Fallopian tube (tissue), 1 donor: ENCODE measurements around the gene TRNT1.

GRCh38 chr3:11581-12085 lies 184.9 kb upstream of the CHL1 start:
- PRO-cap: no peak

GRCh38 chr3:74498-75347 lies 121.8 kb upstream of the CHL1 start:
- PRO-cap: no peak

- PRO-cap: unidirectional peak, minus-strand start at chr3:278075
Observed at GRCh38 chr3:277824-278293, 81.3 kb downstream of the CHL1 start.

DNA sequence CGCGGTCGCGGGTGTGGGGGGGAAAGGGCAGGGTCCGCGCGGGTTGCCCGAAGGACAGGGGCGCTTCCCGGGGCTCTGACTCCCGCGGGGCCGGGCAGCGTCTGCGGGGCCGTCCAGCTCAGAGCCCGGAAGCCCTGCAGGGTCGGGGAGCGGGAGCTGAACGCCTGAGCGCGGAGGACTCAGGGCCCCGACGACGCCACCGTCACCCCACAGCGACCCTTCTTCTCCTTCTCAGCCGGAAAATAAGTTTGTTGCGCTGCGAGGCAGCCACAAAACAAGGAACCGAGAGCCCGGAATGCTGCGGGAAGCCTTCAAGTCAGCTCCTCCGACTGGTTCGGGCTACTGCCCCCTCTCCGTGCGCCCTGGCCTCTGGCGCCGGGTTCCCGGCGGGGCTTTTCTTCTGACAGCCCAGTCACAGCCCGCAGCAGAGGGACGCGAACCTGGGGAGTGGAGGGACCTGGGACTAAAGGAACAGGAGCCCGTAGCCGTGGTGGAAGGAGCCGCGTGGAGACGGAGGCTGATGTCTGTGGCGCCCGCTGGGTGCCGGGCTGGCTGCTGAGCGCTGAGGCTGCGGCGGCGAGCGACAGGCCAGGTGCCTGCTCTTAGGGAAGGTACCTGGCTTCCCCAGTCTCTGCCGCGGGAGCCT lies 496 bp downstream of the CNTN4 start:
- PRO-cap: no peak

DNA sequence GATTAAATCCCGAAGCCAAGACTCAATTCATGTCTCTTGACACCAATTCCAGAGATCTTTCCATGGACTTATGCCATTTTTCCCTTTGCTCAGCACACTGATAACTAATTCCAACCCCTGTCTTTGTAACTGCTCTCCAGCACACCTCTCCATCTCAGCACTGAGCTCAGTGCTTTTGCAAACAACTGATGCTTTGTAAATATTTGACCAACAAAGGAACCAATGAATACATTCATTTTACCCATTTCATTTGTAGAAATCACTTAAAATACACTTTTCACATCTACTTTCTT lies 249.0 kb downstream of the IL5RA start:
- PRO-cap: no peak

GRCh38 chr3:3038393-3039208 lies 71.6 kb downstream of the IL5RA start:
- PRO-cap: bidirectional peak, plus-strand start at chr3:3038885, minus-strand start at chr3:3038661

DNA sequence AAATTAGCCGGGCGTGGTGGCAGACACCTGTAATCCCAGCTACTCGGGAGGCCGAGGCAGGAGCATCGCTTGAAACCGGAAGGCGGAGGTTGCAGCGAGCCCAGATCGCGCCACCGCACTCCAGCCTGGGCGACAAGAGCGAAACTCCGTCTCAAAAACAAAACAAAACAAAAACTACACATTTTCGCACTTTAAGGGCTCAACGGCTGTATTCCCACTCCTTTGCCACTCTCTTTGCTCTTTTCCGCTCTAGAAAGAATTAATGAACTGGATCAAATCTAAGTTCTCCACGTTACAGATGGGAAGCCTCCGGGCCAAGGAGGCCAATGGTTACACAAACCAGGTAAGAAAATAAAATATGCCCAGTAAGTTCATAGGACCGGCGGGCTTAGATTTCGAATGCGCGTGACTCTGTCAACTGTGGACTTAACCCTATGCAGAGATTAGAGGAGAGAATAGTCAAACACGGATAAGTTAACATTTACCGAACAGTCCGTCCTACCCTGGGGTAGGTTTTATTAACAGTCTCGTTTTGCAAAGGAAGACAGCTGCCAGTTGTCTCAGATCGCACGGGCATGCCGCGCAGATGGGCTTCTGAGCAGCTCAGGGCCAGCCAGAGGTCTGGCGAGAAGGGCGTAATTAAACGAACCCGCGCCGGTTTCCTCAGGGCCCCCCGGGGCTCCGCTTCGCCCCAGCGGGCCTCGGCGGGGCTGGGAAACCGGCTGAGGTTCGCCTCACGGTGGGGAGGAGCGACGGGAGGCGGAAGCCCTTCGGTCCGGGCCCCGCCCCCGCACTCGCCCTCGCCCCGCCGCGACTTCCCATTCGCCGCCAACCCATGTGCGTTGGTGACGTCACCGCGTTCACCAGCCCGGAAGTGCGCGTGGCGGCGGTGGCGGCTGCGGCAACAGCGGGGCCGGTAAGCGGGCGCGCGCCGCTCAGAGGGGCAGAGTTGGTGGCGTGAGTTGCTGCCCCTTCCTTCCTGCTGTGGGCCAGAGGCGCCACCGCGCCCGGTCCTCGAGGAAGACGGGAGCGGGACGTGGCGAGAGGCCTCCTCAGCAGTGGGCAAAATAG lies at the start of gene TRNT1:
Gene TRNT1 (plus strand): TSS at position 866 of the 1,071 bp plus-strand sequence.
- PRO-cap: bidirectional peak, plus-strand start at position 866 of the sequence, minus-strand start at position 712 of the sequence

GRCh38 chr3:3801011-3801886 lies 2.0 kb downstream of the LRRN1 start:
- PRO-cap: no peak

DNA sequence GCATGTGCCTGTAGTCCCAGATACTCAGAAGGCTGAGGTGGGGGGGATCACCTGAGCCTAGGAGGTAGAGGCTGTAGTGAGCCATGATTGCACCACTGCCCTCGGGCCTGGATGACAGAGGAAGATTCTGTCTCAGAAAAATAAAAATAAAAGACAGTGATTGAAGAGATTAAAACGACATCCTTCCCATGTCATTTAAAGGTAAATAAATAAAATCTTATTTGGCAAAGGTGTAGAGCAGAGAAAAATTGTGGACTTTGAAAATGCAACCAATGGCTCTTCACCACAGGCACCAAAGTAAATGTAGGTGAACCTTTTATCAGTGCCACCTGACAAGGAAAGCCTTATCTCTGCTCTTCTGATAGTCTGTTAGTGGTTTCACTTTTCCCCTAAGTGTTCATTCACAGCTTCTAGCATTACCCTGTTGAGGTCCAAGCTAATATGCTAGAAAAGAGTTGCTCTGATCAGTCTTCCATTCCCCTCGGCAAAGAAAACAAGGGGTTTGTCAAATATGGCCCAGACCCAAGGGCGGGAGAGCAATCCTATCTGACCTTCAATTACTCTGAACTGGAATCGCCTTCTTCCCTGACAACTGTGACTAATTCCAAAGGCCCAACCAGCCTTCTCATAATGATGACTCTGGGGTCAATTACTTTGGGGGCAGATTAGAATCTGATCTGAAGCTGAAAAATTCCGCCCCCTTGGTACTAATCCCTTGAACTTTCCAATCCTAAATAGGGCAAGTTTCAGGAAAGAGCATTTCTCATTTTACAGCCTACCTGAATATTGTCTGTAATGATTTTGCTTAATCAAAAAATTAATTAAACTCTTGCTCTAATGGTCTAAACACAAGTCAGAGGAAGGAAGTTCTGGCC lies 52.3 kb downstream of the SETMAR start:
- PRO-cap: no peak

DNA sequence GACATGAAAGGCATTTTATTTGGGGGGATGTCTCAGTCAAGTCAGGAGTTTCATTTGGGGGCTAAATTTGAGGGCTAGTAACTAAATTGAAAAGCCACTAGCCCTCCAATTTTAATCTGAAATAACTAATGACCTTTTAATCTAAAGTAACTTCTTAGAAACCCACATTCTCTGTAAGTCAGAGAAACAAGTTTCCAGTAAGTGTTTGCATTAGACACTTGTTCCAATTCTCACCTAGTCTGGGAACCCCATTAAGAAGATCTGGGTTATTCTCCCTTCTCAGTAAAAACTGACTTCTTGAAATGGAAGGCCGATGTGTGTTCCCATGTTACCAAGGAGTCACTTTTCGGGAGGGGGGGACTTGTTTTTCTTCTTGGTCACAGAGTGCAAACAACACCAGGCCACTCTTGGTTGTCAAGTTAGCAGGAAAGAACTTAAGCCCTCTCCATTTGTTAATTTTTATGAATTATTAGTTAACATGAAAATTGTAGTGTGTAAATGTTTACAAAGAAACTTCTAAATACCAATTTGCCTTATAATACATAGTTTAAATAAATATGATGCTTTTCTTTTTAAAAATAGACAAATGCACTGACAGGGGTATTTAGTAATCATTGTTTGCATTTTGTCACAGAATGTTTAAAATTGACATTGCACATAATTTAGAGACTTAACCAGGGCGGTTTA lies 55.6 kb downstream of the ITPR1 start:
- PRO-cap: bidirectional peak, plus-strand start at position 399 of the sequence, minus-strand start at position 291 of the sequence

GRCh38 chr3:4583331-4583884 lies 90.3 kb downstream of the ITPR1 start:
- PRO-cap: bidirectional peak, plus-strand start at chr3:4583732, minus-strand start at chr3:4583502

DNA sequence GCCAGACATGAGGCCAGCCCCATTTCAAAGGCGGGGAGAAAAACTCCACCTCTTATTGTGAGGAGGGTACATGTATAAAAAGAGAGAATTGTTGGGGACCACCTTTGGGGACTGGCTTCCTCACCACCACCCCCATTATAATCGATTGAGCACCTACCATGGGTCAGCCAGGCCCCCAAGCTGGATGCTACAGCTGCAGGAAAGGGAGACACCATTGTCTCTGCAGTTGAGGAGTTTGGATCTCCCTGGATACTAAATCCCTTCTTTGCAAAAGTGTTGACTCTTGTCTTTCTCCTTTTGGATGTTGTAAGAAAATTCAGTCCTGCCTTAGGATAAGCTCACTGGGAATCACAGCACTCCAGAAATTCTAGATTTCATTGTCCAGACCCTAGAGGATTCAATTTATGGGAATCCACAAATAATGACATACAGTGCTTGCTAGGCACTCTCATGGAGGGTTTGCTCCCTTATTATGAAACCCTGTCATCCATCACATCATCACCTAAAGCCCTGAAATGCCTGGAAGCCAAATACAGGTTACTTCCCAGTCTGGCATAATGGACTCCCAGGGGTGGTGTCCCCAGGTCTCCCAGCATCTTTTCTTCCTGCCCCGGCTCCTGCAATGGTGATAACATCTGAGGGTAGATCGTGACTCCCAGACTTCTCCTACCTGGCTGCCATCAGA lies 239.0 kb upstream of the BHLHE40 start:
- PRO-cap: no peak

GRCh38 chr3:4849969-4851380 lies 128.8 kb upstream of the BHLHE40 start:
- PRO-cap: no peak

- PRO-cap: no peak
Observed at GRCh38 chr3:5023051-5023957, 44.1 kb downstream of the BHLHE40 start.

DNA sequence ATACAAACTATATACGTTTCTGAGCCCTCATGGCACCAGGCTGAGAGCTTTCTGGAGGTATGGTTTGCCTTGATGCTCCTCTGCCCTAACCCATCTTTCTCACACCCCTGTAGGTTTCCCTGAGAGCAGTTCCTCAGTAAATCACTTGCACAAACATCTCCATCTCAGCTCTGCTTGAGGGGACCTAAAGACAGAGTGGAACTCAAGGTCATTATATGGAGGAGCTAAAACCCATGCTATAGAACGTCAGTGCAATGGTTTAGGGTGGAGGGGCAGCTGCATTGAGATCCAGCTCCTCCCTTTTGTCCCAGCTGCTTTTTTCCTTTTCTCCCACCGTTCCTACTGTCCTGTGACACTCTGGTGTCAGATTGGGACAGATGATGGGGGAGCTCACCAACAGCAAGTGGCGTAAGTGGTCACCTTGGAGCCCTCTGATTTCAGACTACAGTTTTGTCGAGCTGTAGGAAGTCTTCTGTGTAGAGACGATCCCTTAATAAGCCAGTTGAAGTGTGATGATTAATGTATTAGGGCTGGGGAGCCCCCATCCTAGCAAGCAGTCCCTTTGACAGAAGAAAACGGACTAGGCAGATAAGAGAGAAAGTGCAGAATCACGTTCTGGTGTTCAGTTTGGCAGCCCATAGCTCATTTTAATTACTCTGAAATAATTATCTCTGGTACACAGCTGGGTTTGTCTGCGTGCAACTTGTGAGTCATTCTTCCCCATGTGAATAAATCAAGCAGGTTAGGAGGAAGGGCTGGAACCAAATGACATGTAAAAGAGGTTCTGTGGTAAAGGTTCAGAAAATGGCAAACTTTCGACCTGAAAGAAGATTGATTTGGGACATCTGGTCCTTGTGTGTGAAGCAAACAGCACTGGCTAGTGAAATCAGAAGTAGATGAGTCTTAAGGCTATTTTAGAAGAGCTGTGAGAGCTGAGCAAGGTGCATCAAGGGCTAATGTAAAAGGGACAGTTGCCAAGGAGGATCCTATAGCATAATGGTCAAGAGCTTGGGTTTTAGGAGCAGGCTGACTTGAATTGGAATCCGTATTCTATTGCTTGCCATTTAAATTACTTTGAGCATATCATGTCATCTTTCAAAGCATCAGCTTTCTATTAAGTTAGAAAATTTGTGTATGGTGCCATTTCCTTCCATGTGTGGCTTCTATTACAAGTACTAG lies 241.3 kb downstream of the EDEM1 start:
- PRO-cap: no peak

- PRO-cap: no peak
Observed at GRCh38 chr3:5439350-5439808, 251.9 kb downstream of the EDEM1 start.

DNA sequence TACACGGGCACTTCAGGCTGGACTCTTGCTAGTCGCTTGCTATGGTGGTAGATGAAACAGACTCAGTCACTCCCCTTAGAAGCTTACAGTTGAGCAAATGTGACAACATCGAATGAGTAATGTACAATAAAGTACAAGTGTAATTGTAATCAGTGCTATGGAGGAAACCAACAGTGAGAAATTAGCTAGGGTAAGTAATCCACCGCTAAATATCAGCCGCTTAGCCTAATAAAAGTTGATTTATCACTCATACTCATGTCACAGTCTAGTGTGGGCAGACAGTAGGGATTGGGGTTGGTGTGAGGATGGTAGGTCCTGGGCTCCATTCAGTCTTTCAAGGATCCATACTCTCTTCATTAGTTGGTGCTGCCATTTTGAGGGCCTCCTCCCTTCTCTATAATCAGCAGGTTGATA lies 693.5 kb downstream of the GRM7 start:
- PRO-cap: no peak

- PRO-cap: no peak
Observed at GRCh38 chr3:8483138-8483910, 18.3 kb upstream of the LMCD1 start.

DNA sequence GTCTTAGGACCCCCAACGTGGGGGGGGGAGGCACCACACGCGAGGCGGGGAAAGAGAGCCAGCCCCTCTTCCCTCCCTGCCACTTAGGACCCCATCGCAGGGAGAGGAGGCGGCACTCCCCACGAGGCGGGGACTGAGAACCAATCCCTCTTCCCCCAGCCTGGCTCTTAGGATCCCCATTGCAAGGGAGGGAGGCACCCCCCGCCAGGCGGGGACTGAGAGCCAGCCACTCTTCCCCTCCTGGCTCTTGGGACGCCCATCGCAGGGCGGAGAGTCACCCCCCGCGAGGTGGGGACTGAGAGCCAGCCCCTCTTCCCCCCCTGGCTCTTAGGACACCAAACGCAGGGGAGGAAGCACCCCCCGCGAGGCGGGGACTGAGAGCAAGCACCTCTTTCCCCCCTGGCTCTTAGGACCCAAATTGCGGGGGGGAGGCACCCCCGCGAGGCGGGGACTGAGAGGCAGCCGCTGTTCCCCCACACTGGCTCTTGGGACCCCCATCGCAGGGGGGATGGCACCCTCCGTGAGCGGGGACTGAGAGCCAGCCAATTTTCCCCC lies 34.2 kb upstream of the SSUH2 start:
- PRO-cap: no peak

DNA sequence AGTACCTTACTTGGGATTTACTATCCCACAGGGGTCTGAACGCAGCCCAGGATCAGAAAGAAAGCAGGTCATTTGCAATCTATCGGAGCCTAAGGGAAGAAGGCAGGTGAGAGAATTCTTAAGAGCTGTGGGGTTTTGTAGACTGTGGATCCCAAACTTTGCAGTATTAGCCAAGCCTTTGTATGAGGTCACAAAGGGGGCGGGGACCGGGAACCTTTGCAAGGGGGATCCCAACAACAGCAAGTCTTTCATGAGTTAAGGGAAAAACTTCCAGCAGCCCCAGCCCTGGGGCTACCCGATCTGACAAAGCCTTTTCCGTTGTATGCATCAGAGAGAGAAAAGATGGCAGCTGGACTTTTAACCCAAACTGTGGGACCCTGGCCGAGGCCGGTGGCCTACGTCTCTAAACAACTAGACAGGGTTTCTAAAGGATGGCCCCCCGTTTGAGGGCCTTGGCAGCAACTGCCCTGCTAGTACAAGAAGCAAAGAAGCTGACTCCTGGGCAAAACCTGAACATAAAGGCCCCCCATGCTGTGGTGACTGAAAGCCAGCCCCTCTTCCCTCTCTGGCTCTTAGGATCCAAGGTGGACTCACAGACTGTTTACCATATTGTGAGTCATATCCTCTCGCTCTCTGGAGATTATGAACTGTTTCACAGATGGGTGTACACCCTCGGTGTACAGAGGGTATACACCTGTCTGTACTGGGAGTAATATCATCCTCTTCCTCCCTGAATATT lies 35.3 kb upstream of the SSUH2 start:
- PRO-cap: no peak